ENCODE results near the genes BACH1, GRIK1 and SOD1.

- RRBS = no CpG with 5 or more reads among the region's 8 CpGs
These were observed 12.3 kb downstream of the ADAMTS5 start for GRCh38 chr21:26954618-26954926.

GRCh38 chr21:26964174-26964942 is 2.5 kb downstream of the ADAMTS5 start:
- RRBS = no CpG with 5 or more reads among the region's 16 CpGs

GRCh38 chr21:28754075-28754720 is 131.0 kb downstream of the N6AMT1 start:
- RRBS = no CpG with 5 or more reads among the region's 9 CpGs

GRCh38 chr21:28798203-28798659 is 86.9 kb downstream of the N6AMT1 start:
- RRBS = no CpG with 5 or more reads among the region's 1 CpG

GRCh38 chr21:29061174-29061946 is 12.1 kb downstream of the CCT8 start:
- RRBS = no CpG with 5 or more reads among the region's 9 CpGs

DNA sequence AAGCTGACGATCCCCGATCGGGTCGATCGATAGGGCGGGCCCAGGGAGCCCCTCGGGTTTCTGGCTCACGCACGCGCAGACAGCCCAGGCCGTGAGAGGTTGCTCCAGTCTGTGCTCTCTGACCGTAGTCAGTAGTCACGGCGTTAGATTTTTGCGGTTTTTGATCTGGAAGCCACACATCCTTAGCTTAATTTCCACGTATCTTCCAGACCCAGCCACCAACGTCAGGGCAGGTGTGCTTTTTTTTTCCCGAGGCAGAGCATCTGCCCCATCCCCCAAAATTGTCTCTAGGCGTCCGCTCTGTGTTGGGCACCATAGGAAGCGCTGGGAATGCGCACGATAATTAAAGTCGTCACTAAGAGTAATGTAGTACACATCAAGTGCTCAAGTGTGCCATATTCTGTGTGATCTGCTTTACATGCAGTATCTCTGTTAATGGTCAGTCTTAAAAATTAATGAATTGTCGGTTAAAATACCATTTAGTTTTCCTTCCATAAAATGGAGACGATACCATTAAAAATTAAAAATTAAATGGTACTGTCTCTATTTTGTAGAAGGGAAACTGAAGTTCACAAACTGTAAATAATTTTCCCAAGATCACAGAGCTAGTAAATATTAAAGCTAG is 443 bp upstream of the CCT8 start:
- RRBS = no CpG with 5 or more reads among the region's 26 CpGs

DNA sequence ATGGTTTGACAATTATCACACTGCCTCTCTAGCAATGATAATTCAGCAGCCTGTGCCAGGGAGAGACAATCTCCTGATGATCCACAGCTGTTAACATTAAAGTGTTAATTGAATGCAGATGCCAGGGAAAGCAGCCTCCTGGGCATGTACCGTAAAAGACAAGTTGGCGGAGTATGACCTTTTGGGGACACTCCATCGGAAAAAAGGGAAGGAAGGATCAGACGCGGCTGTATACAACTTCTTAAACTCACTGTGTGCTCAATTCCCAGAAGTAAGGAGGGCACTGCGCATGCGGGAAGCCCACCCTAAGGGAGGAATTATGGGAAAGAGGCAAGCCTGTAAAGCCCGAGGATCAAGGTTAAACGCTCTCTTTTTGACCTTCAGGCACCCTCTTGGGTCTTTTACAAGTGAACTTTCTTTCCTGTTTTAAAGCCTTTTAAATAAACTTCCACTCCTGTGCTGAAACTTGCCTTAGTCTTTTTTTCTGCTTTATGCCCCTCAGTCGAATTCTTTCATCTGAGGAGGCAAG is 62.7 kb downstream of the MAP3K7CL start:
- RRBS = no CpG with 5 or more reads among the region's 10 CpGs

- RRBS = 1% methylated on average over 28 of the region's 88 CpGs
These were observed at the start of gene BACH1 for GRCh38 chr21:29298170-29298985. TSS of gene BACH1 (plus strand) at chr21:29298922.

- RRBS = 2% methylated on average over 34 of the region's 43 CpGs
These were observed 209 bp downstream of the BACH1 start for GRCh38 chr21:29298986-29299276.

DNA sequence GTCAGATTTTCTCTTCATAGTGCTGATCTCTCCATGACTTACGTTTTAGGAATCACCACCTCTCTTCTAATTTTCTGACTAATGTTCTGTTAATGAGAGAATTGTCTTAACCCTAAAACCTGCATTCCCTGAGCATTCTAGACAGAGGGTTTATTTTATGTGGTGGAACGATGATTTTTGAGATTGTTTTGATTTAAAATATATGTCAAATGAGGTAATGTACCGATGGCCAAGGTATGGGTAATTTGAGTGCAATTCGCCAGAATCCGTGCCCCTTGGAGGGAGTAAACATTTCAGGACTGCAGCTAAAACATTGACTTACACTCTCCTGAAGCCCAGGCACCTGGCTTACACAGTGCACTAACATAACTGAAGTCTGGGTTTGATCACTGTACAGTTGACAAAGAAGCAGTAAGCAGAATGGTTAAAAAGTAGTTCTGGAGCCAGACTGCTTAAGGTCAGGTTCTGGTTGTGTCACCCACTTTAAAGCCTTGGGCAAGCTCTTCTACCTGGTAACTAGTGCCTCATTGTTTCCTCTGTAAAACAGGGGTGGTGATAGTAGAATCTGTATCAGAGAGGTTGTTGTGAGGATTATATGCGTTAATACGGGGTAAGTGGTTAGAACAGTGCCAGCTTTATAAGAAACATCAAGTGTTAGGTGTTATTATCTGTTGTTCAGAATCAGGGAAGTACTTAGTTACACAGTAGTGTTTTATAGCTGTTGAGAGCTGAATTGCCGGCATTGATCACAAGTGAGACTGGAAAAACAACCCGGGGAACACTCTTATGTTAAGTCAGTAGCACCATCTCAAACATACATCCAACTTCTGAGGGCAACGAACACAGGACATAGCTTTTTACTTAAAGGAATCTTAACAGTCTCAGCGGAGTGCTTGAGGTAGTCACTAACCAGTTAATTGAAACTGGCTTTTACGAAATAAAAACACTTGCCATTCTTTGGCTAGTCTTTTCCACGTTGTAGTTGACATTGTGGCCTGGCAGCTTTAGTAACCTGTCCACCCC is 3.6 kb downstream of the BACH1 start:
- RRBS = no CpG with 5 or more reads among the region's 13 CpGs

DNA sequence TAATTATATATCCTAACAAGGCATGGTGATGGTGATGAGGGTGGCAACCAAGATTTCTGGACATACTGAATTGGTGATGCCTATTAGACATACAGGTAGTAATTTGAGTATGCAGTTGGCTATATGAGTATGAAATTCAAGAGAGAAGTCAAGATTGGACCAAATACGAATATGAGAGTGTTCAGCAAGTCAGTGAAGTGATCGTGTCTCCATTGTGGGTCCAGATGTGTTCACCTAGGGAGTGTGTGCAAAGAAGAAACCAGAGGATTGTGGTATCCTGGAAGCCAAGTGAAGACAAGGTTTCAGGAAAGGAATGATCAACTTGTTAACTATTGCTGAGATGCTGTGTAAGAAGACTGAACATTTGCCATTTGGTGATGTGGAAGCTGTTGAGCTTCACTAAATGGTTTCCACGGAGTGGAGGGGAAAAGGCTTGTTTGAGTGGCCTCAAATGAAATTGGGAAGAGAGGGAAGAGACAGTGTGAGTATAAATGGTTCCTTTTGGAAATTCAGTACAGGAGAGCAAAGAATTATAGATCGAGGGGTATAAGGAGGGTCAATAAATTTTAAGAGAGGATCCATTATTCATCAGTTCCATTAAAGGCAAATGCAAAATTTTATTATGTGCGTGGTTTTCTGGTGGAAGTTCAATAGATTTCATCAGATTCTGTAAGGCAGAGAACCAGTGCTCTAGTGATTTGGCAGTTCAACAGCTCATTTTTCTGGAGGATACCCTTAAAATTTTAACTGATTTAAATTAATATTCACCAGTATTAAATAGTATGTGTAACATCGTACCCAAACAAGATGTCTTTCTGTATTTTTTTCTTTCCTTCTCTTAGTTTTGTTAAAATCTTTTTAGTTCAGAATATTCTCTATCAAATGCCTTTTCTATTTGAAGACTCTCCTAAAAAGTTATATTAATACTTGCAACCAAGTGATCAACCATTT is 11.9 kb downstream of the BACH1 start:
- RRBS = no CpG with 5 or more reads among the region's 6 CpGs

- RRBS = 5% methylated on average over 15 of the region's 74 CpGs
These were observed at the start of gene GRIK1 for GRCh38 chr21:29939085-29940114. TSS of gene GRIK1 (minus strand) at chr21:29939996.

DNA sequence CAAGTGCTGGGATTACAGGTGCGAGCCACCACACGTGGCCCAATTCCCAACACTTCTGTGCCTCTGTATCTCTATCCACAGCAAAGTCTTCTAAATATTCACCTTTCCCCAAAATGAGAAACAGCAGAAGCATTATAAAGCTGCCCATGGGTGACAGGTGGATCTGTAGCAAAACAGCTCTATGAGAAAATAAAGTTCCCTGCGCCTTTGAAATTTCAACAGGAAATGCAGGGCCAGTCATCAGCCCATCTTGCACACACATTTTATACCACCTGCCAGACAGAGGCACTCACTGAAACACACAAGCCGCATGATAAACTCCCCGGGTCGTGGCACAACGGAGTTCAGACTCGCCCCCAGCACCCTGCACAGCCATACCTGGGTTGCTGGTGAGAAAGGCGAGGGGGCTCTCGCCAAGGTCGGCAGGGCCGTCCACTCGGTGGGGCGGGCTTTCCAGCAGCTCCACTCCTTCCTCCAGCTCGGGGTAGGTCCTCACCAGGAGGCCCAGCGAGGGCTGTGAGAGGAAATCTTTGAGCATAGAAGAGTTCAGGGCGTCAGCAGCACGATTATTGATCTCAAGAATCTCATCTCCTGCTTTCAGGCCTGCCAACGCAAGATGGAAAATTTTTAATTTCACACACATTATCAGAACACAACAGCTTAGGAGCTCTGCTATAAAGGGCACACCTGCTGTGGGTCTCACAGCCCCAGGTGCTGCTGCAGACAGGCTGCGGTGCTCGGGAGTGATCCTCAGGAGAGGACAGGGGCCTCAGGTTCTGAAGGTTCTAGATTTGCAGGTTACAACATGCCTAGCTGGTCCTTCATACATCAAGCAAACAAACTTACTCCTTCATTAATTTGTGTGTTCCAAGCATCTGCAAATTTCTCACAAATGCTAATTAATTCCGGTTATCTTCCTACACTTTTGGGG is 144.0 kb upstream of the KRTAP19-8 start:
- RRBS = no CpG with 5 or more reads among the region's 22 CpGs

DNA sequence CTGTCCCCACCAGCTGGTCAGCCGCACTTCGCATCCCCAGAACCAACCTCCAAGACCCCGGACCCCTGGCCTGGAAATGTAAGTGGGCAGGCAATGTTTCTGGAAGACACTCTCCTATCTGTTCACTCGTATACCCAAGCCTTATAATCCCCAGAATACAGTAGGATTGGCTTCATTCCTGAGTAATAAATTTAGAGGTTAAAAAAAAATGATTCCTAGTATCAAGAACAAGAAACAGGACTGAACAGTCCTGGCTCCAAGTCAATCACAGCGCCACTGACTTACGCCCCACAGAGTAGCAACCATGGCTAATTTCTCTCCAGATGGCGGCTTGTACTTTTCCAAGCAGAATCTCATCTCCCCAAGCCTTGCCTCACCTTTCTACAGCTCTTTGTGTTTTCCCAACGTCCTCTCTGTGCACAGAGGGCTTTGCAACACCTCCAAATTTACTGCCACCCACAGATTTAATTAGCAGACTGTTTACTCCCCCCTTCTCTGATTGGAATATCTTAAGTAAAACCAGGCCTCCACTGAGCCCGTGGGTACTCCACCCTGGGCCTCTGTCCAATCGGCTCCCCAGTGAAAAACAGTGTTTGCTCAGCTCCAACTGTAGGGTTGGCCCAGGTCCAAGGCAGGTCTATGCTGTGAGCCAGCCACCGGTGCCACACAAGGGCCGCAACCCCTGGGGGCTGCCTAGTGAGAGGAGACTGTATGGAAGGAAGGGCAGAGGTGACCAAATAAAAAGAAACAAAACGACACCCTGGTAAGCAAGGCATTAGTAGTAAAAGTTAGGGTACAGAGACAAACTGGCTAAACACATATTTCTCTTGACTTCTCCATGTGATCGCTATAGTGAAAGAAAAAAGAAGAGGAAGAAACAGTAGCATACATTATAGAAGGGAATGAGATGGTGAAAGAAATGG is 128.5 kb upstream of the SOD1 start:
- RRBS = no CpG with 5 or more reads among the region's 14 CpGs

GRCh38 chr21:31659162-31659883 is at the start of gene SOD1:
TSS of gene SOD1 (plus strand) at chr21:31659693.
- RRBS = 2% methylated on average over 13 of the region's 55 CpGs

DNA sequence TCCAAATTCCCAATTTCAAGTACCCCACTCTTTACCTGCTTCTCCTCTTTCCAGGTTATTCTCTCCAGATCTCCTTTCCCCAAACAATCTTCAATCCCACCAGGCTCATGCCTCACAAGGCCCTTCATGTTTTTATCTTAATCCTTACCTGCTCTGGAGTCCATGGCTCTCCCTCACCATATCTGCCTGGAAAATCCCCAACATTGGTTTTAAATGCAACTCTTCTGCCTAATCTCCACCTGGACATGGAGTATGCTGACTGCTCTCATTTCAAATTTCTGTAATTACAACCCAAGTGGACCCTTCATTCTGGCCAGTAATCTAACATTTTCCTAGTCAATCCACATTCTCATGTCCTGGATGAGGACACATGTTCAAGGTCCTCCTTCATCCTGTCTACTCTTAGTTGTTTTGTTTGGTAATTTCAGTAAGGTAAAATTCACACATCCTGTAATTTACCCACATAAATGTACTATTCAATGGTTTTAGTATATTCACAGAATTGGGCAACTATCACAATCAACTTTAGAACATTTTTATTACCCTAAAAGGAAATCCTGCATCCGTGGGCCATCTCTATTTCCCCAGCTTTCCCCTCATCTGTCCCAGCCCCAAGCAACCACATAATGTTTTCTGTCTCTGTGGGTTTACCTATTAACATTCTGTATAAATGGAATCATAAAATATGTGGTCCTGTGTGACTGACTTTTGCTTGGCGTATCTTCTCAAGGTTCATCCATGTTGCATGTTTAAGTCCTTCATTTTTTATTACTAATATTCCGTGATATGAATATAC is 17.0 kb downstream of the SOD1 start:
- RRBS = no CpG with 5 or more reads among the region's 3 CpGs

DNA sequence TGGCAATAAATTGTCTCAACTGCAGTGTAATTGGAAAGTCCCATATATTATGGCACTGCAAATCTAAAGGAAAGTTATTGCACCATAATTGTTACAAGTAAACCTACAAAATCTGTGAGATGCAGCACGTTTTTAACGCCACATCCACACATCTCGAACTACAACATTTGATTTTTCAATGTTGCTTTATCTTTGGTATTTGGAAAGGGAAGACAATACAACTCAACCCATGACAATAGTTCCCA is 1.6 kb downstream of the SCAF4 start:
- RRBS = no CpG with 5 or more reads among the region's 3 CpGs

DNA sequence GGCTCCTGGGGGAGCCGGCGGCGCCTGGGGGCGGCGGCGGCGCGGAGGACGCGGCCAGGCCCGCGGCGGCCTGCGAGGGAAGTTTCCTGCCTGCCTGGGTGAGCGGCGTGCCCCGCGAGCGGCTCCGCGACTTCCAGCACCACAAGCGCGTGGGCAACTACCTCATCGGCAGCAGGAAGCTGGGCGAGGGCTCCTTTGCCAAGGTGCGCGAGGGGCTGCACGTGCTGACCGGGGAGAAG is 796 bp downstream of the HUNK start:
- RRBS = no CpG with 5 or more reads among the region's 29 CpGs

Measured in AG08470 (cell line).